SK-N-MC (cell line): ENCODE measurements around the genes C12orf42 and APPL2.

GRCh38 chr12:103495072-103496232 lies at the start of gene C12orf42:
Gene C12orf42 (minus strand): TSS chr12:103495968.
- RRBS: 5% methylated on average over 49 of the region's 91 CpGs

GRCh38 chr12:104055914-104056536 lies 6.0 kb upstream of the GLT8D2 start:
- RRBS: no CpG with 5 or more reads among the region's 4 CpGs

DNA sequence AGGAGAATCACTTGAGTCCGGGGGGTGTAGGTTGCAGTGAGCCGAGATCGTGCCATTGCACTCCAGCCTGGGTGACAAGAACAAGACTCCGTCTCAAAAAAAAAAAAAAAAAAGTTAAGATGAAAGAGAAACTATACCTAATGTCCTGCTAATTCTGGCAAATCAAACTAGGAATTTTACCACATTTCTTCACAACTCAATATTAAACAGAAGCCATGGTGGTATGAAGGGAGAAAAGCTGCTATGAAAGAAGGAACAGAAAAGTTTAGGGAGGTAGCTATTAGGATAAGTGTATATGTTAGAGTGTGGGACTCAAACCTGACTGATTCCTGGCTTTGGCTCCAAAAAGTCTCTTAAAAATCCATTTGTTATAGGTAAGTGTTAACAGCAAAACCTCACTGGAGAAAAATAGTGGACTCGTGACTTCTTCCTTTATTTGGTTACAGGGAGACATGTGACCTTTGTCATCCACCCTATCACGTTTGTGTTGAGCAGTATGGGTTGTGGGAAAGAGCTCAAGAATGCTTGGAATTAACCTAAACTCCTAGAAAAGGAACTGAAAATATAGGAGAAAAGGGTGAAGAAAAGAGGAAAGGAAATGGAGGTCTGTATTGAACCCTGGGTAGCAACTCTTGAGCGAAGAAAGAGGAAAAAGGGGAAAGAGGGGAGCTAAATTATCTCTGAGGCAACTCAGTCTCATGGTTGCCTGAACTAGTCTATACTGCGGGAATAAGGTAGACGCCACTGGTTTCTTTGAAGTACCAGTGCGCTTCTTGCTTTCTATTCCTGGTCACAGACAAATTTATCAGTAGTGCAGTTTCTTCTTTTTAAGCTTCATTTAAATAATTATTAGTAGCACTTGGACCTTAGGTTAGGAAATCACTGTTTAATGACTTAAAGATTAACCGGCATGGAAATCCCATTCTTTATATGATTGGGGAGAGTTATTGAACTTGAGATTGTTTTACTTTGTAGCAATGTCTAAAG lies 3.6 kb upstream of the EID3 start:
- RRBS: no CpG with 5 or more reads among the region's 11 CpGs

GRCh38 chr12:104473072-104474258 lies 16.7 kb downstream of the CHST11 start:
- RRBS: no CpG with 5 or more reads among the region's 16 CpGs

DNA sequence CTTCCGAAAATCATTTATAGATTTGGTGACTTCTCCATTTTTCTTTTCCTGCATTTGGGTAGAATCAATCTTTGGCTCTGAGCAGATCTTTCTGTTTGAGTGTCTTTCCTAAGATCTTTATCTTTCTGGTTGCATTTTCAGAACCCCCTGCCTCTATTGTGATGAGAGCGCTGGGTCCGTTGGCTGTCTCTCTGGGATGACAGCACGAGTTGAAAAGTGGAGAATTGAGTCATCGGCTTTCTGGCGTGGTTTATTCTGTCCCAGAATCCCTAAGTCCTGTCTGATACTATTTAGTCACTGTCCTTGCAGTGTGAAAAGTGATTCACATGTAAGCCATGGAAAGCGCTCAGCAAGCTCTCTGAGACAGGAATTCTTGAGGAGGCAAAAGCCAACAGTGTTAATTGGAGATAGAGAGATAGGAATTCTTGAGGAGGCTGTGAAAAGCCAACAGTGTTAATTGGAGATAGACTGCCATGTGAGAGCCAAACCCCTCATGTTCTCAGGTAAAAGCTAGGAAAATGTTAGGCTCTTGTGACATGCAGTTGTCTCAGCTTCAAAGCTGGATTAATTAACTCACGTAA lies 121.7 kb downstream of the CHST11 start:
- RRBS: no CpG with 5 or more reads among the region's 8 CpGs

DNA sequence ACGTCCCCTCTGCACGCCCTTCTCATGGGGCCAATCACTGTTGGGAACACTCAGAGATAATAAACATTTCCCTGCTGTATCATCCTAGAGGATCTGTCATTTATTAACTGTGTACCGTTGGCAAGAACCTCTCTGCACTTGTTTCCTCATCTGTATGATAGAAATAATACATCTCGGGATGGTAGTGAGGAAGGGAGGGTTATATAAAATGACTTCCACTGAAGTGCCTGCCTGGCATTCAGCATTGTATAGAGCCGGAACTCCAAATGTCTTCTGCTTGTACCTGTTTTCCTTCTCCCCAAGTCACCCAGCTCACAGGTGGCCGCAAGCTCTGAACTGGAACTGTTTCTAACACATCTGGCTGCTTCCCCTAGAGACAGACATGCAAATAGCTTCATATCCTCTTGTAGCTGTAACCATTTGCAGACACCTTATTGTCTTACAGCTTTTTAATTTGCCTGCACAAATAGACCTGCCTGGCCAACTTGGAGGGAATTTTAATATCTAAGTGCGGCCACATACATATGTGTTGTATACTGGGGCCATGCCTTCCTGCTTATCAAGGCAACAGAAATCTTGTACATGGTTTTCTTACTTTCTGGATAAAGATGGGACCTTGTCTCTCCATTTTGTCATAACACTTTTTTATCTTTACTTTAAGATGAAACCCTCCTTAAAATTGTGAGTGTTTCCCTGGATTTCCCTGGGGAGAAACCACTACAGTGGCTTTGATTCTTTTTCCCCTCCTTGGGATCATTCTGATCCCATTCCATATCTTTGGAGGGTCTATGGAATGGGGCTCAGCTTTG lies 126.0 kb downstream of the CHST11 start:
- RRBS: no CpG with 5 or more reads among the region's 7 CpGs

- RRBS: no CpG with 5 or more reads among the region's 3 CpGs
Observed at GRCh38 chr12:104858560-104858959, 99.5 kb downstream of the SLC41A2 start.

GRCh38 chr12:104882901-104883386 lies 75.1 kb downstream of the SLC41A2 start:
- RRBS: no CpG with 5 or more reads among the region's 3 CpGs

DNA sequence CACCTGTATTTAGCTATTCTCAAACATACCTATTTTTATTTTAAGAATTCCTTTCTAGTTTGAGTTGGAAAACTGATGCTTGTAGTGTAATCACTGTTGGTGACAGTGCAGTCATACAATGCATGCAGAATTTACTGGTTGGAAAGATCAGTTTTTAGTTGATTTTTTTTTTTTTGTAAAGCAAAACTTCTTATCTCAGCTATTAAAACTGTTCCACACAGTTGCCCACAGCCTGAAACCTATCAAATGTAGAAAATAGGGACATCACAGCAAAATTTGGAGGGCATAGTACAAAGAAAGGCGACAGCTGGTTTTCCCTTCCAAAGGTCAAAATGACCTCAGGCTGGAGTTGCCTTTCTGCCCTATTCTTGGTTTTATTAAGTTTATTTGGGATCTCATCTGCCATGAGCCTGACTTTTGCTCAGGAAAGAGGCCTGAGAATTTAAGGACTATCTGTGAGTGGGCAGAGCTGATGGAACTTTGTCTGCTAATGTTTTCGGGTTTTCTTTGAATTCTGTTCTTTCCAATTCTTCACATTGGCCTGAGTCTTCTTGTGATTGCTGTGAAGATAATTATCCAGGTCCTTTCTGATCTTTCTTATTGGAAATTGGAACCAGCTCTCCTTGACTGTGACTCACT lies 28.5 kb downstream of the NOPCHAP1 start:
- RRBS: no CpG with 5 or more reads among the region's 2 CpGs

DNA sequence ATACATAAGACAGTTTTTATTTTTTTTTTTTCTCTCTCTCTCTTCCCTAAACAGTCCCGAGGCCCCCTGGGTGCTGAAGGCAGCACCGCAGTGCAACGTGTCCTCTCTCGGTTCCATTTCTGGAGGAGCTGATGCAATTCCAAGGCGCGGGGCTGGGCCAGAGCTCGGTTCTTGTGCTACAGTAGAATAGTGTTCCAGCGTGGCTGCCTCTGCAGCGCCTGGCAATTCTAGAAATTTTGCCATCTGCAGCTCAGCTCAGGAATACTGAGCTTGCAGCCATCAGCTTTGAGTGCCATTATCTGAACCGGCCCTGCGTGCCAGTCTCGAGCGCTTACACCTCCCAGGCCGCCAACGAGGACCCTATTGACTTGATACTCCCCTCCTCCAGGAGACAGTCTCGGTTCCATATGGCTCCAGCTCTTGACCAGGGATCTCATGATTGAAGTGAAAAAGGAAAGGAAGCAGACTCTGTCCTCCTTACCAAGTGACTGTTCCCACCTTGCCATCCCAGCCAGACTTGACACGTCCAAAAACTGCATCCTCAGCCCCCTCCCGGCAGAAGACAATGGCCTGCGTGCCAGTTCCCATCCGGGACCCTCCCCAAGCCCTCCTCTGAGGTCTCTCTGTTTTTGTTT lies 538 bp downstream of the ALDH1L2 start:
- RRBS: no CpG with 5 or more reads among the region's 20 CpGs

DNA sequence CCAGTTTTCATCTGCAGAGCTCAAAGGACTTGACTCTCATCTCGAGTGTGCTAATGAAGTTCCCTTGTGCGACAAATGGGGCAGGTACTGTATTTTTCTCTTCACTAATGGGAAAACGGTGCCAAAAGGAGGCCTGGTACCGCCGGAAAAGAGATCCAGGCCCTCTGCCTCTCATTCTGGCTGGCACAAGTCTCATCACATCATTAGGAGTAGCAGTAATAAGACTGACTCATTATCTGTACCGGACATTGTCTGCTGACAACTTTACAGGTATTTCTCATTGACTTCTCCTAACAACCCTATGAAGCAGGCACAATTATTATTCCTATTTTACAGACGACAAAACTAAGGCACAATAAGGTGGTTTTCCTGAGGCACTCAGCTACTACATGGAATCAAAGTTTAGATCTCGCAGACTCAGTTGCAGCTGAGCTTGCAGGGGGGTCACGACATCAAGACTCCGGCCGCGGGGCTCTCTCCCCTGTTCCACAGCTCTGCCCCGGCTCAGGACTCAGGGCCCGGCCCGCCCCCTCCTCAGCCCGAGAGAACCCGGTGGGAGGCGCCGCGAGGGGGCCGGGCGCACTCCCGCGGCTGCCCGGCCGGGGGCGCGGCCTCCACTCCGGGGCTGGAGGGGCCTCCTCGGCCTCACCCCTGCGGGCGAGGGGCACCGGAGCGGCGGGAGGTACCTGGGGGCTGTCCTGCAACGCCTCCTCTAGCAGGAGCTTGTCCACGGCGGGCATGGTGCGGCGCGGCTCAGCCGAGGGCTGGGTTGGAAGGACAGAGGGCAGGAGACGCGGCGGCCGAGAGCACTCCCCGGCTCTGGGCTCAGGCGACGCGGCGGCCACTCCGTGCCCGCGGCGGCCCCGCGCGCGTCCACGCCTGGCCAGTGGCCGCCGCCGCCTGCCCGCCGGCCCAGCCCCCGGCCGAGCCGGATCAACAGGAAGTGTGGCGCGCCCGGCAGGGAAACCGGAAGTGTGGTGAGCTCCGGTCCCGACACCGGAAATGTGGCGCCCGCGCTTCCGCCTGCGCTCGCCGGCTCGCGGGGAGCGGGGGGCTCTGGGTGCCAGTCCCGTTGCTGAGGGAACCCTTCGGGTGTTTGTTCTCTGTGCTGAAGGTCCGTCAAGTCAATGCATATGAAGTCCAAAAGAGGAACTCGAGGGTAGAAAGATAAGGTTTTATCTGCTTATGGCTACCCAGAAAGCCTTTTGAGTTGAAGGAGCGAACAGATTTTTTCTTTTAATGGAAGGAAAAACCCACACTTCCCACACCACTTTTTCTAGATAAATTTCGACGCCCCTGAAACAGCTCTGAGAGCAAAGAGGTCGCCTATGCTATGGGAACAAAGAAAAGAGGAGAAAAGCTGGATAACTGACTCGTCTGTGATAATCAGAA lies at the start of gene APPL2:
Gene APPL2, minus strand, starts transcription at position 902 of the 1,392 bp plus-strand sequence.
- RRBS: 2% methylated on average over 27 of the region's 94 CpGs

DNA sequence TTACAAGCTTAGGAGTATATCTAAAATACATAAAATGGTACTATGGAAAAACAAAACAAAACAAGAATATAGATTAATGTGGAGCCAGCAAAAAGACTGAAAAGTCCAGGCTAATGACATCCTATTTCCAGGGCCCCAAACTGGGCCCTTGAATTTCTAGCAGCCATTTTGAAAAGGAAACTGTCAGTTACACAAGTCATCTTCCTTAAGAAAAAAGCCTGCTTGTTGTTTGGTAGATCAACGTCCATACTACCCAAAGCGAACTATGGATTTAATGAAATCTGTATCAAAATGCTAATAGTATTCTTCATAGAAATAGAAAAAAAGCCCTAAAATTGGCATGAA lies 167.3 kb downstream of the C12orf75 start:
- RRBS: no CpG with 5 or more reads among the region's 2 CpGs

DNA sequence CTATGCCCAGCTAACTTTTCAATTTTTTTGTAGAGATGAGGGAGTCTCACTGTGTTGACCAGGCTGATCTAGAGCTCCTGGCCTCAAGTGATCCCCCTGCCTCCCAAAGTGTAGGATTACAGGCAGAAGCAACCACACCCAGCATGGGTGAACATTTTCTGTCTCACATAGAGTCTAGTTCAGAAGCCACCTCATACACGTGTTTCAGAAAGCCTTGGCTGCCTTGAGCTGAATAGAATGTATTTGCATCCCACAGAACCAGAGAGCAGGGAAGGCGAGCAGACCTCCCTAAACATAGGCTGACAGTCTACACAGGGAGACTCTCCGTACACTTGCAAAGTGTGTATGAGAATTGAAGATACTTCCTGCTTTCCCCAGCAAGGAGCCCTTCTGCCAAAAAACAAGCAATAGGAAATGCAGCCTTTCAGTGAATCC lies 11.4 kb downstream of the NUAK1 start:
- RRBS: no CpG with 5 or more reads among the region's 3 CpGs

GRCh38 chr12:106193342-106193653 lies 54.5 kb downstream of the CKAP4 start:
- RRBS: no CpG with 5 or more reads among the region's 6 CpGs

DNA sequence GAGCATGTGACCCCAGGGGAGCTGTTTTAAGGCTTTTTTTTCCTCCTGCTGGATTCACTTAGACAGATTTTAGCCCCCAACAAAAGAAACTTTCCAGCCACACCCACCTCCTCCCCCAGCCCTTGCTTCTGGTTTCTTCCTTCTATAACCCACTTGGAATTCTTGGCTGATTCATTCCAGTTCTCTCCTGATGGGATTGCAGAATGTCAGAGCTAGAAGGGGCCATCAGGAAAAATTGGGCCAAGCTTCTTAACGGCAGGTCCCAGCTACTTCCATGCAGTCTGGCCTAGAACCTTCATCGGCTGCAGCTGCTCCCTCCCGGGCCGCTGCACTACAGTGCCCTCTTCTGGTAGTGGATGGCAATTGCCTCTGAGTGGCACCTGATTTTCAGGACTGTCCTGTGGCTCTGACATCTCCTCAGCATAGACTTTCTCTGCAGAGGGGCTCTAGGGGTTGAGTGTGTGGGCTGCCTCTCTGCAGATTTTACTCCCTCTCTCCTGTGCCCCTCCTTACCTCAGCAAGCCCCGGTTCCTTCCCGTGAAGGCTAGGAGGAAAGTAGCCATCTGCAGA lies 23.8 kb downstream of the CKAP4 start:
- RRBS: no CpG with 5 or more reads among the region's 6 CpGs

GRCh38 chr12:106245800-106246497 lies 1.9 kb downstream of the CKAP4 start:
- RRBS: 19% methylated on average over 2 of the region's 18 CpGs

- RRBS: under 1% methylated on average over 6 of the region's 19 CpGs
Observed at GRCh38 chr12:106303239-106303678, 726 bp downstream of the TCP11L2 start.

- RRBS: no CpG with 5 or more reads among the region's 7 CpGs
Observed at GRCh38 chr12:106305221-106305853, 2.8 kb downstream of the TCP11L2 start.

GRCh38 chr12:106369439-106370198 lies 12.1 kb downstream of the POLR3B start:
- RRBS: no CpG with 5 or more reads among the region's 7 CpGs

DNA sequence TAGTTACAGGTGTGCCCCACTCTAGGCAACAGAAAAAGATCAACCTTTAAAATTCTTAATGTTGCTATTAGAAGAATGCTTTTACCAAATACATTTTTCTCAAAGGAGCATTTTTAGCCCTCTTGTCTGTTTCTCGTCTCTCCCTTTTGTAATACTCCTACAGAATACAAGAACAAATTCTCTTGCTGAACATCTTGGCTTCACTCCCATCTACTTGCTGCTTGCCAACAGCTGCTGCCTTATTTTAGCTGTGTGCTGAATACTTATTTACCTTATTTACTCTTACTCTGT lies 70.8 kb downstream of the POLR3B start:
- RRBS: no CpG with 5 or more reads among the region's 1 CpG